ReNcell CX (cell line): Measurements from ENCODE around the genes P2RY1, ARHGEF26, VEPH1 and MLF1.

- PRO-cap: bidirectional peak, plus-strand start at chr3:152835137, minus-strand start at chr3:152834984
These were observed at the start of gene P2RY1 for GRCh38 chr3:152834298-152835290. Gene P2RY1, plus strand, starts transcription at chr3:152835131.

- PRO-cap: no peak
These were observed 649 bp downstream of the P2RY1 start for GRCh38 chr3:152835291-152836269.

GRCh38 chr3:153506544-153507181 lies 344.6 kb downstream of the RAP2B start:
- PRO-cap: no peak

GRCh38 chr3:153977837-153978037 lies 143.5 kb upstream of the ARHGEF26 start:
- PRO-cap: no peak

- PRO-cap: no peak
These were observed 31.8 kb upstream of the ARHGEF26 start for GRCh38 chr3:154089322-154089879.

GRCh38 chr3:154121131-154121547 lies at the start of gene ARHGEF26:
Gene ARHGEF26, plus strand, starts transcription at chr3:154121390.
- PRO-cap: bidirectional peak, plus-strand start at chr3:154121436, minus-strand start at chr3:154121289

GRCh38 chr3:155112288-155113445 lies 32.5 kb downstream of the MME start:
- PRO-cap: no peak

- PRO-cap: no peak
These were observed 124.9 kb upstream of the STRIT1 start for GRCh38 chr3:155418438-155418707.

GRCh38 chr3:155511793-155512063 lies 218.2 kb upstream of the STRIT1 start:
- PRO-cap: no peak

- PRO-cap: no peak
These were observed 146.2 kb downstream of the PLCH1 start for GRCh38 chr3:155598674-155599096.

GRCh38 chr3:155890443-155891015 lies 20.1 kb downstream of the GMPS start:
- PRO-cap: no peak

DNA sequence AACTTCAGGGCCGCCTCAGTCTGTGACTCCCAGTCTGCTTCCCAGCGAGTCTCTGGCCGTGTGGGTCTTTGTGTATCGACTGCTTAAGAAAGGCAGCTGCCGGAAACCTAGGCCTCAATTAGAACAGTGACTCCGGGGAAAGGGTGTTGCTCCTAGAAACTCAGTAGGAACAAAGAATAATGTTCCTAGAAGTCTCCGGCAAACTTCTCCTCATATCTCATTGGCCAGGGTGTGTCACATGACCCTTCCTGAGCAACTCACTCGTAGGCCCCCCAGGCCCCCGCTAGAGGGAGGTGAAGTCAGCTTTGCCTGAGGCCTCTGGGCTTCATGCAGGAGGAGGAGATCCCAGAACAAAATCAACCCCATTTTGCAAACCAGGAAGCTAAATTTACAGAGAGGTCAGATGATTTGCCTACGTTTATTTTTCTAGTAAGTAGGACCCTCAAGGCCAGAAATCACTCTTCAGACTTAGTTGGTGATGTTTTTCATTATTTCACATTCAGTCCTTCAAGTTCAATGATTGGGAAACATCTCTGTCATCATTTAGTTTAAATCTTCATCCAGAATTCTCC lies 99.1 kb downstream of the SSR3 start:
- PRO-cap: no peak

GRCh38 chr3:156750847-156751229 lies 75.3 kb upstream of the LEKR1 start:
- PRO-cap: no peak

- PRO-cap: no peak
These were observed 40.4 kb downstream of the CCNL1 start for GRCh38 chr3:157119485-157120069.

GRCh38 chr3:157167350-157167811 lies 7.4 kb upstream of the CCNL1 start:
- PRO-cap: no peak

GRCh38 chr3:157503094-157503879 lies at the start of gene VEPH1:
Gene VEPH1, minus strand, starts transcription at chr3:157503416.
- PRO-cap: no peak

GRCh38 chr3:158570810-158571836 lies at the start of gene MLF1:
Gene MLF1, plus strand, starts transcription at chr3:158571194.
- PRO-cap: unidirectional peak, plus-strand start at chr3:158571200

DNA sequence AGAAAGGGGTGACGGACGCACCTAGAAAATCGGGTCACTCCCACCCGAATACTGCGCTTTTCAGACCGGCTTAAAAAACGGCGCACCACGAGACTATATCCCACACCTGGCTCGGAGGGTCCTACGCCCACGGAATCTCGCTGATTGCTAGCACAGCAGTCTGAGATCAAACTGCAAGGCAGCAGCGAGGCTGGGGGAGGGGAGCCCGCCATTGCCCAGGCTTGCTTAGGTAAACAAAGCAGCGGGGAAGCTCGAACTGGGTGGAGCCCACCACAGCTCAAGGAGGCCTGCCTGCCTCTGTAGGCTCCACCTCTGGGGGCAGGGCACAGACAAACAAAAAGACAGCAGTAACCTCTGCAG lies 9.6 kb upstream of the GFM1 start:
- PRO-cap: no peak

GRCh38 chr3:158703337-158703966 lies 28.8 kb downstream of the RARRES1 start:
- PRO-cap: no peak

DNA sequence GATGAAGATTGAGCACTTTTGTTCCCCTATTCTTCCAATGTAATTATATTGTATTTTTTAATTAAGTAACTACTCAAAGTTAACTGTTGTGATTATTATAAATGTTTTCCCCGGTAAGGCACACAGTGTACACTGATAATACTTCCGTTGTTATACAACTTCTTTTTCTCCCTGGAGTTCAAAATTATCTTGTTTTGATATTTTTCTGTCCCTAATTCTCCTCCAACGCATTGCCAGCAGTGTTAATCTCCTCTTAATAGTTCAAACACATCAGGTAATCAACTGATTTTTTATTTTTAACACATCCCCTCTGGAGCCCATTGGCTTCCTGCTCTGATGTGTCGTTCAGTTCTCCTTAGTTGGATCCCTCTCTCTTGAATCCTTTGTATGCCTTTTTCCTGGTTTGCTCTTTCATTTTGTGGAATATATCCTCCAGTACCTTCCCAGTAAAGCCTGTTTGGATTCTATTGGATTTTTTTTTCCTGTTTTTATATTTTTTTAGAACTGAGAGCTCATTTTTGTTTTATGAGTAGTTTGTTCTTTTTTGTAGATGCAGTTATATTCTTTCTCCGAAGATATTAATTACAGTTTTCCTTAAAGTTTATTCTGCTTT lies 32.2 kb upstream of the MFSD1 start:
- PRO-cap: no peak